Melanocyte of skin (primary cell): ENCODE measurements around a stretch of chr12.

DNA sequence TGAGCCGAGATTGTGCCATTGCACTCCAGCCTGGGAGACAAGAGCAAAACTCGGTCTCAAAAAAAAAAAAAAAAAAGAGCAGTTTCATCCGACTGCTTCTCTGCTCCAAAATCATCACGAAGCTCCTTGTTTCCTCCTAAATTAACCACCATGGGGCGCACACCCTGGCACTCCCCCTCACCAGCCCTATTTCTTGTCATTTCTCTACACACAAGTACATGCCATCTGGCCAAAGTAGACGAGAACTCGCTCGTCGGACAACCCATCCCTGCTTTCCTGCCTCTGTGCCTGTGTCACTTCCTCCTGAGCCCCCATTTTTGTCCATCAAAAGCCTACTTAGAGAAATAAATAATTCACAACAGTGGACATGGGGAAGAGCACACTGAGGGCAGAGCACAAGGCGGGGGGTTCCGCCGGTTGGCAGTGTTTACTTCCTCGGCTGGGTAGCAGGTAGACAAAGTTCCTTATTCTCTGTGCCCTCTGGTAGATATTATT, 6.2 kb downstream of the VPS37B start:
- CAGE, long polyA plus RNA, 2 experiments: no peak in any of the 2 experiments

DNA sequence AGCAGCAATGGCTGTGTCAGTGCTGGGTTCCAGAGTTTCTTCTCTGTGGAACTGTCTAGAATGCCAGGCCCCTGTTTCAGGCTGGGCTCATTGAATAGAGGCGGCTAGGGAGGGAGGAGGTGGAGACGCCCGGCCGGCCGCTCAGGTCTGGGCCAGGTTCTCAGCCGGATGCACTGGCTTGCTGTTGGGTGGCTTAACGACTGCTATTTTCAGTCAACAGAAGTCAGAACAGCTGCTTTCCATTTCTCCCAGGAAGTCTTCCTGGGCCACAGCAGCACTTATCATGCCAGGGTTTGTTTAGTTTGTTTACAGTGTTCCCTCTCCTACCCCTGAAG, 26.0 kb upstream of the VPS37B start:
- CAGE, long polyA plus RNA, 2 experiments: no peak in any of the 2 experiments

DNA sequence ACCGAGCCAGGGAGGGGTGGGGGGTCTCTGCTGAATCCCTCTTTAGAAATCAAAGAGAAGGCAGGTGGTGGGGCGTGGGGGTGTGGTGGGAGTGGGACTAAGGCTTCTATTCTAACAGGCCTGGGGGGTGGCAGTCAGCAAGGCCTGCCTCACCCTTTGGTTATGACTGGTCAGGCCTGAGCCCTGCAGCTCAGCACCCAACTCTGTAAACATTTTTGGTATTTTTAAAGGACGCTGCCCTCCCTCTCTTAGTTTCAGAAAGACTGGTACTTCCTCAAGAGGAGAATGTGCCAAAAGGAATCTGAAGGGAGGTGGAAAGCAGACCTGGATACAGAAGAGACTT, 3.2 kb downstream of the ARL6IP4 start:
- CAGE, long polyA plus RNA, 2 experiments: no peak in any of the 2 experiments

- CAGE, long polyA plus RNA, 2 experiments: no peak in any of the 2 experiments
Measured at GRCh38 chr12:123115393-123116097, 35.3 kb downstream of the PITPNM2 start.

- CAGE, long polyA plus RNA, 2 experiments: no peak in any of the 2 experiments
Measured at GRCh38 chr12:123120423-123121405, 30.2 kb downstream of the PITPNM2 start.

- CAGE, long polyA plus RNA, 2 experiments: no peak in any of the 2 experiments
Measured at GRCh38 chr12:123142723-123143591, 7.9 kb downstream of the PITPNM2 start.

DNA sequence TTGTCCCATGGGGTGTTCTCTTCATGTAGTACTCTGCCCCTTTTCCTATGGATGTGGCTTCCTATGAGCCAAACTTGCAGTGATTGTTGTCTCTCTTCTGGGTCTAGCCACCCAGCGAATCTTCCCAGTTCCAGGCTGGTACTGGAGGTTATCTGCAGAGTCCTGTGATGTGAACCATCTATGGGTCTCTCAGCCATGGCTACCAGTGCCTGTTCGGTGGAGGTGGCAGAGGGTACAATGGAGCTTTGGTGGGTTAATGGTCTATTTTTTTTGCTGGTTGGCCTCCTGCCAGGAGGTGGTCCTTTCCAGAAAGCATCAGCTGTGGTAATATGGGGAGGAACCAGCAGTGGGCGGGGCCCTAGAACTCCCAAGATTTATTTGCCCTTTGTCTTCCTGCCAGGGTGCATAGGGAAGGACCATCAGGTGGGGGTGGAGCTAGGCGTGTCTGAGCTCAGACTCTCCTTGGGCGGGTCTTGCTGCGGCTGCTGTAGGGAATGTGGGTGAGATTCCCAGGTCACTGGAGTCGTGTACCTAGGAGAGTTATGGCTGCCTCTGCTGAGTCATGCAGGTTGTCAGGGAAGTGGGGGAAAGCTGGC, 17.4 kb downstream of the MTRFR start:
- CAGE, long polyA plus RNA, 2 experiments: no peak in any of the 2 experiments

DNA sequence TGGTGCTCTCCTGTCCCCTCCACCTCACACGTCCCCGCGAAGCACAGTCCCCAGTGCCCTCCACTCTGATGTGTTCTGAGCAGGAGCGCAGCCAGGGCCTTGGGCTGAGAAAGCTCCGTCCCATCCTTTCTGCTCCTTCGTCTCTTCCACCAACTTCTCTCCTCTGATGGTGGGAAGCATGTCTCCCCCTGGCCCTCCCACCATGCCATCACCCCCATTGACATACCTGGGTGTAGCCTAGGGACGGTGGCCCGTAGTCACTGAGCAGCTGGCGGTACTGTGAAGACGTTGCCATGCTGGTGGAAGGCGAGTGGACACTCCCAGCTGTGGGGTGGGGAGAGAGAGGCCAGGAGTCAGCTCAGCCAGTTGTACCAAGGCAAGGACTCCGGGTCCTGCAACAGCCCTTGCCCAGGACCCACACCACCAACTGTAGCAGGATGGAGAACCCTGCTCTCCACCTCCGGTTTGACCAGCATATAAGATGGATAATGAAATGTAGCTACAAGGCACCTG, 4.6 kb downstream of the CDK2AP1 start:
- CAGE, long polyA plus RNA, 2 experiments: no peak in any of the 2 experiments

GRCh38 chr12:123325962-123326548, 38.6 kb downstream of the SBNO1 start:
- CAGE, long polyA plus RNA, 2 experiments: no peak in any of the 2 experiments

DNA sequence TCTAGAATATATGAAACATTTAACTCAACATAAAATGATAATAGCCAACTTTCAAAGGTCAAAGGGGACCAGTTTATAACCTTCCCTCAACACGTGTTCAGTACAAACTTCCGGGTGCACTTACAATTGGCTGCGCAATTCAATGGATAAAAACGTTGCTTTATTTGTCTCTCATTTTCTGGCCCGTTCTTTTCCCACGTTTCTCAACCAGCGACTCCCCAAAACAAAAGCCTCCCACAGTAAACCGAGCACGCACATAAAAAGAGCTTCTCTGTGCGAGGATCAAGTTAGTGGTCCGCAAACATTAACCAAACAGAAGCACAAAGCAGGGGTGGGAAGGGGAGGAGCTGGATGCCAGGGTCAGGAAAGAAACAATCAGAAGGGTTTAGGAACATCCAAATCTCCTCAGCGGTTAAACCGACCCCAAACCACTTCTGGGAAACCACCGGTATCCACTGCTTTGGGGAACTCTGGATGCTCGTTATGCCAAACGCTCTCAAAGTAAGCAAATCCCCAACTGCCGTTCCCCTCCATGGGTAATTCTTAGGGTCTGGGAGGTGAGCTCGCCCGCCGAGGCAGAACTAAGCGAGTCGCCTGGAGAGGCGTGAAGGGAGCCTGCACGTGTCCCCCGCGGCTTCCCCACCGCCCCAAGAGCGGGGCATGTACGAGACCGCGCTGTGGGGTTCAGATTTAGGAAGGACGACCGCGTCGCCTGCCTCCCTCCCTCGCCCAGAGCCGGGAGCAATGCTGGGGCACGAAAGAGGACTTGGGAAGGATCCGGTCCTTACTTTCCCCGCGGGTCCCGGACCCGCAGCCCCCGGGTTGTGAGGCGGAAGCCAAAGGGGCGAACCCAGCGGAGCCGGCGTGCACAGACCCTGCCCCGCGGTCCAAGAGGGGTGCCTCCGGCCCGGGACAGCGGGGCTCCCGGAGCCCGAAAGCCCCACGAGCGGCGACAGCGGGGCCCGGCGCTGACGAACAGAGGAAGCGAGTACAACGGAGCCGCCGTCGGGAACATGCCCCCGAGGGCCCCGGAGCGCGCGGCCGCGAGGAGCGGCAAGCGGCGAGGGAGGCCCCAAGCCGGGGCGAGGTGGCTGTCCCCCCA, 789 bp downstream of the SBNO1 start:
- CAGE, long polyA plus RNA, 2 experiments: no peak in any of the 2 experiments

DNA sequence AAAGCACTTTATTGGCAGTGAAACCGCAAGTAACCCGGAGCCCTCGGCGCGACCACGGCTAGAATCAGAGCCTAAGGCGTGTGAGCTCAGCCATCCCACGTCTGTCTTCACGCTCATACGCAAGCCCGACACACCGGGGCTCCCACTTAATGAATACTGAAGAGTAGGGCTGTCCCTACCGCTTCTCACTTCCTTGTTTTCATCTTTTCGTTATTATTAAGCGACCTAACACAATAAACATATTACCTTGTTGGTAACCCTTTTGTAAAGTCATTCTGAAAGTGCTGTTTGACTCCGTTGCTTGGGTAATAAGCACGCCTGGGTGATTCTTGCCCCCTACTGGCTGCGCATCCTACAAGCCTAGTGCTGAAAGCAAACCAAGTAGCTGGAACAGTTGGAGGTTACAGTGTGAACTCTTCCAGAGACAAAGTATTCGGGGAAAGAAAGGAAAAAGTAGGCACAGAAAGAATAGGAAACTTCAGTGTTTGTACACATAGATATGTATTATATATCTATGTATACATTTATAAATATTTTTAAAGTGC, 958 bp upstream of the SBNO1 start:
- CAGE, long polyA plus RNA, 2 experiments: no peak in any of the 2 experiments

GRCh38 chr12:123449062-123449627, 8.8 kb upstream of the SNRNP35 start:
- CAGE, long polyA plus RNA, 2 experiments: no peak in any of the 2 experiments

DNA sequence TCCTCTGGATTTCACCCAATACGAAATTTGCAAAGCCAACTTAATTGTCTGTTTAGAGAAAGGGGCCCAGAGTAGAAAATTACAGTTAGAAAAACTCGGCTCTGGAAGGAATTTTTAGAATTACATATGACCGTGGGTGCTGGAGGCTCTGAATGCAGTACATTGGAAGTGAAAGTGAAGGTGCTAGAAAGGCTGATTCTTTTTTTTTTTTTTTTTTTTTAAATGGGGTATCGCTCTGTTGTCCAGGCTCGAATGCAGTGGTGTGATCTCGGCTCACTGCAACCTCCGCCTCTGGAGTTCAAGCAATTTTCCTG, 22.0 kb downstream of the SNRNP35 start:
- CAGE, long polyA plus RNA, 2 experiments: no peak in any of the 2 experiments

- CAGE, long polyA plus RNA, 2 experiments: no peak in any of the 2 experiments
Measured at GRCh38 chr12:123522179-123522734, 11.3 kb downstream of the RILPL1 start.

- CAGE, long polyA plus RNA, 2 experiments: no peak in any of the 2 experiments
Measured at GRCh38 chr12:123528689-123529348, 4.7 kb downstream of the RILPL1 start.

DNA sequence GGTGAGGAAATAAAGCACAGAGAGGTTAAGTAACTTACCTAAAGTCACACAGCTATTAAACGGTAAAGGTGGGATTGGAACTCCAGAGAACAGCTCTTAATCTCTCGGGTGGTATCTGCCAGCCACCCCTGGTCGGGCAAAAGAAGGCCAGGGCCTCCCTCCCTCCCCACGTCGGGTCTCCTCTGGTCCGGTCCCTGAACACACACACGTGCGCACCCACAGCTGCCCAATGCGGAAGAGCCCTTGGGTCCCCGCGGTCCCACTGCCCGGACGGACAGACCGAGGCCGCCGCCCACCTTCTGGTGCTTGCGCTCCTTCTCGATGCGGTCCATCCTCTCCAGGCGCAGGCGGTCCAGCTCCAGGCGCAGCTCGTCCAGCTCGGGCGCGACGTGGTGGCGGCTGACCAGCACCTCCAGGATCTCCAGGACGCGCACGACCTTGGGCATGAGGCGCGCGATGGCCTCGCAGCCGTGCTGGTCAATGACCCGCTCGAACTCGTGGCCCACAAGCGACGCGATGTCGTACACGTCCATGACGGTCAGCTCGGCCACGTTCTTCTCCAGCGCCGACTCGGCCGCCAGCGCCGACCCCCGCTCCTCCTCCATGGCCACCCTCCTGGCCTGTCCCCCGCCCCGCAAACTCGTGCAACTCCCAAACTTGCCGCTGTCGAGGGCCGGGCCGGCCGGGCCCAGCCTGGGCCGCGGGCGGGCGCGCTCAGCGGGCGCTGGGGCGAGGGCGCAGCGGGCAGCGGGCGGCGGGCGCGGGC, 458 bp downstream of the RILPL1 start:
- CAGE, long polyA plus RNA, 2 experiments: no peak in any of the 2 experiments

DNA sequence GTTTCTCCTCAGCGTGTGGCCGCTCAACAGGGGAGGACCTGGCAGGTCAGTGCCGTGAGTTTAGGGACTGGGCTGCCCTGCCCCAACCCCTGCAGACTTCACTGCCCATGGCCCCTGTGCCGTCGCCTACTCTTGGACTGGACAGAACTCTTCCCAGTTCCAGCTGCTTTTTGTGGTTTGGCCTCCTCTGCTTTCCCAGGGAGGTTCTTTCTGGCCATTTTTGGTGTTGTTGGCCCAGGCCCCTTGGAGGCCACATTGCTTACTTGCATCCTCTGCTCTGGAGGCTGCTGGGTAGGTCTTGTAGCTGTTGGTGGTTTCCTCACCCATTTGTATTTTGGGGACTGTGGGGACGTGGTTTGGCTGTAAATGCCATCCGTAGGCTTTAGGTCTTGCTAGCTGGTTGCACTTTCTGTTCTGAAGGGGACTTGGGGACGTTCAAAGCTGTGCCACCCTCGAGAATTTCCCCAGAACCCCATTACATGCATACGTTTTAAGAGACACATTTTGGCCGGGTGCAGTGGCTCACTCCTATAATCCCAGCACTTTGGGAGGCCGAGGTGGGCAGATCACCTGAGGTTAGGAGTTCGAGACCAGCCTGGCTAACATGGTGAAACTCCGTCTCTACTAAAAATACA, 19.9 kb upstream of the DNAH10 start:
- CAGE, long polyA plus RNA, 2 experiments: no peak in any of the 2 experiments

- CAGE, long polyA plus RNA, 2 experiments: no peak in any of the 2 experiments
Measured at GRCh38 chr12:123956214-123956889, 16.3 kb downstream of the CCDC92 start.

DNA sequence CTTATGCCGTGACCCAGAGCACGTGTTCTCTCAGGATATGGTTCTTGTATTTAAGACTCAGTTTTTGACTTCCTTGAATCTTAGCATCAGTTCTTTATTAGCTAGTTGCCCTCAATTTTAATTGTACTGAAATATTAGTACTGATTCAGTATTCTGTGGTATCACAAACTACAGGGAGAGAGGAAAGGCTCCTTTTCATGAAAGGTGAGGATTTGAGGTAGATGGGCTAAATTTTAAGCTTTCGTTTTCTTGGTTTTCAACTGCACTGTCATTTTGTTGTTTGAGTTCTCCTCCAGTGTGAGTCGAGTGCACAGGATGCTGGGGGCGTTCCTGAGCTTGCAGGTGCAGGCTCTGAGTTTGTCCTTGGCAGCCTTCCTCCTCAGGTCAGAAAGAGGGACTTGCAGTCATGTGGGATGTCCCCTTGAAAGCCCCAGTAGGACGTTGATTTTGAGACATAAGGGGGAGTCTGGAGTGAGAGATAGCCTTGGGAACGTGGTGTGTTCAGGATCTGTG, 33.5 kb downstream of the ZNF664 start:
- CAGE, long polyA plus RNA, 2 experiments: no peak in any of the 2 experiments

DNA sequence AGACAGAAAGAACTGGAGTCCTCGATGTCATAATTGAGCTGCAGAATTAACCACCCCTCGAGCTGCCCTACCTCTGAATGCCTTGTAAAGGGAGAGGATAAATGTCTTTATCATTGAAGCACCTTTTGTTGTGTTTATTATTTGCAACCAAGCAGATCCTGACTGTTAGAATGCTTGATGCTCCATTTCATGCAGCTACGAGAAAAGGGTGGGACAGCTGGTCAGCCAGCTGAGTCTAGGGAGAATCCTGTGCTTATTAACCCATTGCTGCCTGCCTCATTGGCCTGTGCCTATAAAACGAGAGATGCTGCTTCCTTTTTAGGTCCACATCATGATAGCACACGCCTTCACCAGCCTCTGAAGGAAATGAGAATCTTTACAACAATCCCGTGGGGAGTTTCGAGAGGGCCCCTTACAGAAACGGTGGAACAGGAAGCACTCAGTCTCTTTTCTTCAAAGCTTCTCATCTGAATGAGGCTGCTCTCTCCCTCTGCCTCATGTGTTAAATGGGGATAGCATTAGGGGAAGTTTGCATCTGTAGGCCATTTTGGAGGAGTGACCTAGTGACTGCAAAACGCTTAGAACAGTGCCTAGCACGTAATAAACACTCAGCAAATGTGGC, 147.4 kb upstream of the RFLNA start:
- CAGE, long polyA plus RNA, 2 experiments: no peak in any of the 2 experiments